Occipital lobe (tissue), 2 donors: Measurements from ENCODE around the gene NOP16.

DNA sequence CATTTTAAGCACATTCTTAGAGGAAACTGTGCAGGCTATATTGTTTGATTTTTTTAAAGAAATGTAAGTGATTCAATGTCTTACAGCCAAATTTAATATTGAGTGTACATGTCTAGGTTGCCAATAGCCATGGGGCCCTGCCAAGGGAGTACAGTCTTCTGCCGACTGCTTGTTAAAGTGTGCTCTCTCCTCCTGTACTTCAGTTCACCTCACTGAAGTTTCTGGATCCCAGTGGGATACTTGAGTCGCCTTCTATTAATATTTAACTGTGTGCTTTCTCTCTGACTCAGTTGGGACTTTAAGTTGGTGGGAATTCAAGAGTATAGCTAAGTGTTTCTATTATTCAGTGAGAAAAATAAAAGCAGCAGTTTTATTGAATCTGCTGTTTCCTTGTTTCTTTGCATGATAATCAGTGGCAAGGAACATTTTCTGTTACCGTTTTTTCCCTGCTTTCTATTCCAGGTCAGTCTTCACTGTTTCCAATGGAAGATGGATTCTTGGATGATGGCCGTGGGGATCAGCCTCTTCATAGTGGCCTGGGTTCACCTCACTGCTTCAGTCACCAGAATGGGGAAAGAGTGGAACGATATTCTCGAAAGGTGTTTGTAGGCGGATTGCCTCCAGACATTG lies 44.4 kb upstream of the C5orf47 start:
- RAMPAGE, long total RNA, result no peak

- RAMPAGE, long total RNA, result no peak
These were observed 42.7 kb upstream of the C5orf47 start for GRCh38 chr5:173946375-173946660.

GRCh38 chr5:173972548-173973592 lies 16.1 kb upstream of the C5orf47 start:
- RAMPAGE, long total RNA, result no peak

- RAMPAGE, long total RNA, result no peak
These were observed 27.0 kb downstream of the MSX2 start for GRCh38 chr5:174750887-174752205.

- RAMPAGE, long total RNA, result no peak
These were observed 263.0 kb downstream of the MSX2 start for GRCh38 chr5:174987401-174987783.

DNA sequence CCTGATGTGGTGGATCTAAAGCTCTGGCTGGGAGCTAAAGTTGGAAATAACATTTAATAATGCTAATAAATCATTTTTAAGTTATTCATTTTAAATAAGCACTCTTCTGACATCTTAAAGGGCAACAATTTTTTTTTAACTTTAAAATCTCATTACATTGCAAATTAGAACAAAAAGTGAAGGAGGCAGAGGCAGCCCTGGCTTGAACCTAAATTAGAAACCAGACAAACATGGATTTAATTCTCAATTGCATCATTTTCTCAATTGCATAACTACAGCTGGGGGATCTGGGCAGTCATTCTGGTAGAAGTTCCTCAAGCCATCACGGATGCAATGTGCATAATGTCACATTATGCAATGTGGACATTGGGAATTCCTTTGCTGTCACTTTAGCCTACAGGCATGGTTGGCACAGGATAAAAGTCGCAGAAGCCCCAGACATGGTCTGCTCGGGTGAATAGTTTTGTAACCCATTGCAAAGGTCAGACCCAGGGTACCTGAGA lies 290.5 kb downstream of the MSX2 start:
- RAMPAGE, long total RNA, result no peak

GRCh38 chr5:175693209-175693618 lies 35.3 kb downstream of the HRH2 start:
- RAMPAGE, long total RNA, result no peak

DNA sequence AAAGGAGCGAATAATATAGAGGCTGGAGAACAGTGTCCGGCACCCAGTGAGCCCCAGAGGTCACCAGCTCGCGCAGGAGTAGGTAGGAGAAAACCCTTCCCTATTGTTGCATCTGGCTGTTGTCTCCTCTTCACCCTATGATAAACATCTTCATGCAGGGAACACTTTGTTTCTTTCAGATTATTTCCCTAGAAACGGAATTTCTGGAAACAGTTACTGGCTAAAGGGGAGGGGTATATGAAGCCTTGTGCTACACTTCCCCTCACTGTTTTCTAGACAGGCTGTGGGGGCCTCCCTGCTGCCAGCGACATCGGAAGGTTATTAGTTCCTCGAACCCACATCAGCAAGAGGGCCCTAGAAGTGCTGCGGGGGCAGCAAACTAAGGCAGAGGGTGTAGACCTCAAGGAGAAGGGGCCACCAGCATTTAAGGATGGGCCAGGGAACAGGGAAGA lies 37.5 kb downstream of the HRH2 start:
- RAMPAGE, long total RNA, result no peak

- RAMPAGE, long total RNA, result start-site peak on the plus strand at chr5:175796488-175796760, 2,085 and 2,474 reads in 2 replicates
These were observed 75.2 kb upstream of the CPLX2 start for GRCh38 chr5:175795979-175796828.

- RAMPAGE, long total RNA, result no peak
These were observed 3.4 kb upstream of the CPLX2 start for GRCh38 chr5:175867817-175868612.

DNA sequence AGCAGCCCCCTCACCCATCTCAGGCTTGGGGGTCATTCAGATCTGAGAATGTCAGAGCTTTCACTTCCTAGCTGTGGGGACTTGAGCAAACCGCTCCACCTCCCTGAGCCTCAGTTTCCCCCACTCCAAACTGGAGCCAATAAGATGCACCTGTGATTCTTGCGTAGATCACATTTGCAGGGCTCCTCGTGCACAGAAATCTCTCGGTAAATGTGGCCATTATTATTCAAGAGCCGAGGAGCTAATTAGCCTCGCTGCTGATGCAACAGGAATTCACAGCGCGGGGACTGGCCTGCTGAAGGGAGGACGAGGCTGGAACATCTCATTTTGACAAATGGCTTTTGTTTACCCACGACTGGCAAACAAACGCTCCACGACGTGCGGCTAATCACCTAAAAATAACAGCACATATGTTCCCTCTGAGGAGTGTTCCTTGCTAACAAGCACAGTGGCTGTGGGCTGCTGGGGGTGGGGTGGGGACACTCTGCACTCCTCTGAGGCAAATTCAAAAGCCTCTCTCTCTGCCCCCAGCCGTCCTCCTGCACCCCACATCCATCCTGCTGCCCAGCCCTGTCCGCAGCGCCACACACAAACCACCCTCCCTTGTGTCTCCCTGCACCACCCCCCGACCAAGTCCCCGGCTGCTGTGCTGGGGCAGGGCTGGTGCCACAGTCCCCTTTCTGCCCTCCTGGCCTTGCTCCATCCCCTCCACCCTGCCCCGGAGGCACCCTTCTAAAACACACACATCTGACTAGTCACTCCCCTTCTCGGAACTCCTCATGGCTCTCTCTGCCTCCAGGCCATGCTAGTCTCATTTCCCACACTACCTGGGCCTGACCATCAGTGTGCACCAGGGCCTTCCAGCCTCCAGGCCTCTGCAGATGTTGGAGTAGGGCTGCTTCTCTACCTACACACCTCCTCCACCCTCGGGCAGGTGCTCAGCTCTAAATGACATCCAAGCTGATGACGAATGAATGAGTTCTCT lies 36.9 kb downstream of the CPLX2 start:
- RAMPAGE, long total RNA, result no peak

DNA sequence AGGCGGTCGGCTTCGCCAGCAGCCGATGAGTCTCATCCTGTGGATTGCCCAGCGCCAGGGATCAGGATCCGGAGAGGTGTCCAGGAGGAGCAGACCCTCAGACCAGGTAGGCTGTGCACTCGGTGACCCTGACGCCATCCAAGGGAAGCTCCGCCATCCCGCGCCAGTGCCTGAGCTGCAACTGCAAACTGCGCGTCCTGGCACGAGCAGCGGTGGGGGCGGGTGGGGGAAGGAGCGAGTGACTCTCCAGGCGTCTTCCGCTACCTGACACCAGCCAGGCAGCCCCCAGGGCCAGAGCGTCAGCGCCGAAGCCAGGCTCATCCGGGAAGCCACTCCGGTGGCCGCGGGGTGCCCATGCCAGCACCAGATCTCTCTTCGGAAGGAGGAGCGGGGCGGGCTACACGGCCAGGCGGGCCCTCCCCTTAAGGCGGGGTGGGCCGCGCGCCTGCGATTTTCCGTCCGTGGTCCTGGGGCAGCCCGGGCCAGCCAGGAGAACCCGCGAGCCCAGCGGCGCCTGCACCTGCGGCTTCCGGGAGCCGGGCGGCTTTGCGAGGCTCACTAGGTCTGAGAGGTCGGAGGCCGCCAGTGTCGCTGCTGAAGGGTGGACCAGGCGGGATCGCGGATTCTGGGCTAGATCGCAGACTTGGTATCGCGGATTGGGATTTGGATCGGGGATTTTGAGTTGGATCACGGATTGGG lies 92.7 kb upstream of the THOC3 start:
- RAMPAGE, long total RNA, result no peak

DNA sequence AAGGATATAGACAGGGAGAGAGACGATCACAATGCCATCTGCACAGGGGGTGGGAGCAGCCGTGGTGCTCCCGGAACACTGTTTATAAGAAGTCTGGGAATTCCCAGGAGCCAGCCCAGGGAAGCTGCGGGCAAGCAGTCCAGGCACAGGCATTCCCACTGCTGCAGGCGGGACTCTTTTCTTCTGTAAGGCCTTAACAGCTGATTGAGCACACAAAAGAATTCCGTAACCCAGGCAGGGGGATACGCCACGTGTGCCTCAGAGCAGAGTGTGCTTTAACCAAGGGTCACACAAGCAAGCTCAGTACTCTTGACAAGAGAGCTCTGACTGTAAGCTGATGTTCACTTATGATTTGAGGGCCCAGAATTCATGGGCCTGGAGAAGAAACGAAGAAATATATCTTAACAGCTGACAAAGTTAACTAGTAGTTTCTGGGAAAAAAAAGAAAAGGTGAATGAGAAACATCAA lies 86.0 kb upstream of the SIMC1 start:
- RAMPAGE, long total RNA, result no peak

DNA sequence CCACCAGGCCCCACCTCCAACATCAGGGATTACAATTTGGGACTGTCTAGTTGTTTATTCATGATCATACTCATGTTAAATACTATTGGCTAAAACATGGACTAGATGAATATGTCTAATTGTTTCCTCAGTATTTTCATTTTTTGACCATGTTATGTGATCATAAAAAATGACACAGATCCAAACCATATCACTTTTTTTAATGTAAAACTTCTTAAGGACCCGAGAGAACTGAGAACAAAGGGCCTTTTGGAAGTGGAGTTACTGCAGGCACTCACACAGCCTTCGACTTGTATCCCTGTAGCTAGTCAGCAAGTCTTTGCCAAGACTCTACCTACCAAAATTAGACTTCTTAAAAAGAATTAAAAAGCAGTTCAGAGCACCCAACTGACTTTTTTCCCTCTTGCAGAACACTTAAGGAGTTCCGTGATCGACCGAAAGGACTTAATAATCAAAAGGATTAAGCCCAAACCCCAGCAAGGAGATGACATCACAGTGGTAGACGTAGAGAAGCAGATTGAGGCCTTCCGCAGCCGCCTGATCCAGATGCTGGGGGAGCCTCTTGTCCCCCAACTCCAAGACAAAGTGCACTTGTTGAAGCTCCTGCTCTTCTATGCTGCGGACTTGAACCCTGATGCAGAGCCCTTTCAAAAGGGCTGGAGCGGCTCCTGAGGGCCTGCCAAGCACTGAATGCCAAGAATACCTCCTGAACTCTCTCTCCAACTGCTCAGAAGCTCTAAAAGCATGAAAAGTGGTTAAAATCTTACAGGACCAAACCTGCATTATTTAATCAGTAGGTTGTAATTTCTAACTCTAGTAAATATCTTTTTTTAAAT lies 16.6 kb downstream of the KIAA1191 start:
- RAMPAGE, long total RNA, result no peak

DNA sequence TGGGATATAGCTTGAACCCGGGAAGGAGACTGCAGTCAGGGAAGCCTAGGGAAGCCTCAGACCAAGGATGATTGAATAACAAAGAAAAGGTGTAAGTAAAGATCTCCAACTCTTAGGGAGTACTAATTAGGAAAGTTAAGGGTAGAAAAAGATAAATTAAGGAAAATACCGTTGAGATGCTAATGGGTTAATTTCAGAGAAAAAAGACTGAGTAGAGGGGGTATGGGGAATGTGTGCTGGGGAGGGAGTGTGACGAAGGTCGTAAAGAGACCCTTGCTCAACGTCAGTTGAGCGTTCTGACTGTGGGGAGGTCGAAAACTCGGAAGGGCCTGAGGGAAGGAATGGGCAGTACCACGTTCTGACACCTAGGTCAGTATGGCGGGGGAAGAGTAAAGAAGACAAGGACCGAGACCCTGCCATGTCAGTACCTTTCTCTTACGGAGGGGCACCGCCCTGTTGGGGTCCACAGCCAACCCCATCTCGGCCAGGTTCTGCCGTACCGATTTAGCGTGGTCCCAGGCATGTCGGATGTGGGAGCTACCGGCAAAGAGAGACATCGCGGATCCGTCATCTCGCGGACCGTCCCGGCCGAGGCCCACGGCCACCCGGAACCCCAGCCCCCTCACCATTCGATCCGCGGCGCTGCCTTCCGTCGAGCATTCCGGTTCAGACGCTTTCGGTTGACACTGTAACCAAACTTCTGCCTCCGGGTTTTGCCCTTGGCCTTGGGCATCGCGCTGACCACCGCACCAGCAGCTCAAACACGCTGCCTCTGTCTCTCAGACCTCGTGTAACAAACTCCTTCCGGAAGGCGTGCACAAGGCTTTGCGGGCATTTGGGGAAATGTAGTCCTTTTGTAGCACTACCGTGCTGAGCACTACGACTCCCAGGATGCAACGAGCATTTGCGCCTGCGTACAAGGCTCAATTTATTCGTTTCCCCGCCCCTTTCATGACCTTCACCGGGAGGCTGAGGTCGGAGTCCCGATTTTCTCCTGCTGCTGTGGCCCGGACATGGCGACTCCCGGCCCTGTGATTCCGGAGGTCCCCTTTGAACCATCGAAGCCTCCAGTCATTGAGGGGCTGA lies at the start of gene NOP16:
Gene NOP16 (minus strand): TSS at position 792 of the 1,086 bp plus-strand sequence.
- RAMPAGE, long total RNA, result start-site peak on the minus strand centred at position 782 of the sequence, 23 bp wide, 85 and 259 reads in 2 replicates; start-site peak on the plus strand centred at position 962 of the sequence, 50 bp wide, 1,784 and 171 reads in 2 replicates

DNA sequence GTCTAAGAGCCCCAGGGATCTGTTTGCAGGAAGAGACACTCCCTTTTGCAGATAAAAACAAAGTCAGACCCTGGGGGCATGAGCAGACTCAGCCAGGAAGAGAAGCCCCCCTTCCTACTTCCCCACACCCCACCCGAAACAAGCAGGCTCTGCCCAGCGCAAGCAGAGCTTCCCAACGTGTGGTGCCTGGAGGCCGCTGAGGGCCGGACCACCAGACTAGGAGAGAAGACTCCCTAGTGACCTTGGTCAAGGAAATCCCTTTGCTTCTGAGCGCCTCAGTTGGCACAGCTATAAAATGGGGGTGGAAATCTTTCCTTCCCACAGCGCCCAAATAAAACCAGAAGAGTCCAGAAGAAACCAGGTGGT lies 1.2 kb downstream of the RNF44 start:
- RAMPAGE, long total RNA, result no peak

DNA sequence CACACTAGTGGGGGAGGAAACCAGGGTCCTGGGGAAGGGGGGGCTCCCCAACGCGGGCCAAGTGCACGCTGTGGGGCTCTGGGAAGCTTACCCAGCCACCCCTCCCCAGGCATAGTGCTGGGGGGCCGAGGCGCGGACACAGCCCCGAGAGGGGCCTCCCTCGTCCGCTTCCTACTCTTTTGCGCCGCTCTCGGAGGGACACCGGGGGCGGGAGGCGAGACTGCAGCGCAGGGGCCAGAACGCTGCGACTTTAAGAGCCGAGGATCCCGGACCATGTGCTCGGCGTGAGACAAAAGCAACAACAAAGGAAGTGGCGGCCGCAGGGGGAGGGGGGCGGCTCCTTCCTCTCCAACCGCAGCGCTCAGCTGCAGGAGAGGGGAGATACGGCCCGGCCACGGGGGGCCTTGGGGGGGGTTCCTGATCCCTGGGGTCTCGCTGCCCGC lies 809 bp downstream of the RNF44 start:
- RAMPAGE, long total RNA, result no peak

DNA sequence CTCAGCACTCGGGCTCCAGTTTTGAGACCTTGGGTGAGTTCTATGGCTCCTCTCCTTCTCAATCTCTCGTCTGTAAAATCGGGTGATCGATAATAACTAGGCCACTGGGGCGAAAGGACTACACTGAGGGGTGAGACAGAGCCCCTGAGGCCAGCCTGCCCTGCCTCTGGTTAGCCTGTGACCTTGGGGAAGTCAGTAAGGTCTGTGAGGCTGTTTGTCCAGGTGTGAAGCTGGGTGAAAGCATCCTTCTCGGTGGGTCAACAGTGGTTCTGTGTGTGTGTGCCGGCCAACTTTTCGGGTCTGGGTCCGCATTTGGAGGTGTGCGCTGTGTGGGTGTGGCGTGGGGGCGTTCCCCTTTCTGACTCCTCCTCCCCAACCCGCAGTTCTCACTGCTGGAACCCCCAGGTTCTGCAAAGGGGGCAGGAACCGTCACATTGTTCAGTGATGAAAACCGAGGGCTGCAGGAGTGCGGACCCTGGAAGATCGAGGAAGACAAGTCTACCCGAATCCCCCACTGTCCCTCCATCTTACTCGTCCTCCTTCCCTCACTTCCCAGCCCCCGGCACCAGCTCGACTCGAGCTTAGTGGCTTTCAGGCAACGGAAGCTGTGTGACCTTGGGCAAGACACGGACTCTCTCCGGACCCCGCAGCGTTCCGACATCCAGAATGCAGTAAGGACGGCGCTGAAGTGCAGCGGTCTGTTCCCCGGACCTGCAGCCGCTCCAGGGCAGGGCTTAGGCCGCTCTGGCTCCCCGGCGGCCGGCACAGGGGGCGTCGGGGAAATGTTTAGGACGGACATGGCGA lies 5.1 kb upstream of the RNF44 start:
- RAMPAGE, long total RNA, result no peak

DNA sequence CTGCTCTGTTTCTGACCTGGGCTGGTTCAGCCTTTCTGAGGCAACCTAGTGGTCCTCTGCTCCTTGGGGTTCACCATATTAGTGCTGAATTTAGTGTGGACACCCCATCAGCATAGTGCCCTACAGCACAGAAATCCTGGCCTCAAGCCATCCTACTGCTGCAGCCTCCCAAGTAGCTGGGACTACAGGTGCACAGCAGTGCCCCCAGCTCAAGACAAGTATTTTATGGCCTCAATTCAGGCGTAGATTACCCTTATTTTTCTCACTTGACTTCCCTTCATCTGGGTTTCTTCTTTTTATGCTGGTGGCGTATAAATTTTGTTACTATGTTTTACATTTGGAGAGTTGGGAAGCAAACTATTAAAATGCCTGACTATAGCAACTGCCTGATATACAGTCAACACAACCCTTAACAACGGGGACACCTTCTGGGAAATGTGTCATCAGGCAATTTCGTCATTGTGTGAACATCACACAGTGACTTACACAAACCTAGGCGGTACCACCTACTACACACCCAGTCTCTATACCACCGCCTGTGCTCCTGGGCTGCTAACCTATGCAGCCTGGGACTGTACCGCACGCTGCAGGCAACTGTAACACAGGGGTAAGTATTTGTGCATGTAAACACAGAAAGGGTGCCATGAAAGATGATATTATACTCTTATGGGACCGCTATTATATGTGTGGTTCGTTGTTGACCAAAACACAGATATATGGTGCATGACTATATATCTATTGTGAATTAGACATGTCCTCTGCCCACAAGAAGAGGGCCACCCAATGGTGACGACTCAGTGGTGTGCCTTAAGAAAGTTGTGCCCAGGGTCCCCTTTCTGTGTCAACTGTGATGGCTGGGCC lies 1.4 kb upstream of the CDHR2 start:
- RAMPAGE, long total RNA, result no peak

DNA sequence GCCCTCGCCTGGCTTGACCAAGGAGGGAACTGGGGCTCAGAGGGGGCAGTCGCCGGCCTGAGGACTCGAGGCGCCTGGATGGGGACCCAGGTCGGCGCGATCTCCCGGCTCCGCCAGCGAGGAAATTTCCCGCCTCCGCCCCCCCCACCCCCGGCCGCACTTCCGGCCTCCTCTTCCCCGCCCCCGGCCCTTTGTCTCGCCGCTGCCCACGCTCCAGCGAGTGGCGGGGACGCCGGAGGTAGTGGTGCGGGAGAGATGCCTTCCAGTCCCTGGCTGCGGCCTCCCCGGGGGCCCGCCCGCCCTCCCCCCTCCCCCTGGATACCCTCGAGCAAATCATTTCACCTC lies 454 bp upstream of the GPRIN1 start:
- RAMPAGE, long total RNA, result no peak